Sternocleidomastoid (tissue), 1 donor: ENCODE measurements around a stretch of chr20.

DNA sequence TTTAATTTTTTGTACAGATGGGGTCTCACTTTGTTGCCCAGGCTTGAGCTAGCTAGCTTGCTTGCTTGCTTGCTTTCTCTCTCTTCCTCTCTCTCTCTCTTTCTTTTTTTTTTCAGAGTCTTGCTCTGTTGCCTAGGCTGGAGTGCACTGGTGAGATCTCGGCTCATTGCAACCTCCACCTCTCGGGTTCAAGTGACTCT lies 1.6 kb downstream of the NEURL2 start:
- PRO-cap = no peak

DNA sequence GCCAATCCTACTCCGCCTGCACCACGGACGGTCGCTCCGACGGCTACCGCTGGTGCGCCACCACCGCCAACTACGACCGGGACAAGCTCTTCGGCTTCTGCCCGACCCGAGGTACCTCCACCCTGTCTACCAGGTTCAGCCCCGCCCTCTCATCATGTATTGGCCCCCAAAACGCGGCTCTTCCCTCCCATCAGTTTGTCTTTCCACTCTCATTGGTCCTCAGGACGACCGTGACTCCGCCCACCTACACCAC lies 2.9 kb downstream of the MMP9 start:
- PRO-cap = unidirectional peak, minus-strand start at position 99 of the sequence

DNA sequence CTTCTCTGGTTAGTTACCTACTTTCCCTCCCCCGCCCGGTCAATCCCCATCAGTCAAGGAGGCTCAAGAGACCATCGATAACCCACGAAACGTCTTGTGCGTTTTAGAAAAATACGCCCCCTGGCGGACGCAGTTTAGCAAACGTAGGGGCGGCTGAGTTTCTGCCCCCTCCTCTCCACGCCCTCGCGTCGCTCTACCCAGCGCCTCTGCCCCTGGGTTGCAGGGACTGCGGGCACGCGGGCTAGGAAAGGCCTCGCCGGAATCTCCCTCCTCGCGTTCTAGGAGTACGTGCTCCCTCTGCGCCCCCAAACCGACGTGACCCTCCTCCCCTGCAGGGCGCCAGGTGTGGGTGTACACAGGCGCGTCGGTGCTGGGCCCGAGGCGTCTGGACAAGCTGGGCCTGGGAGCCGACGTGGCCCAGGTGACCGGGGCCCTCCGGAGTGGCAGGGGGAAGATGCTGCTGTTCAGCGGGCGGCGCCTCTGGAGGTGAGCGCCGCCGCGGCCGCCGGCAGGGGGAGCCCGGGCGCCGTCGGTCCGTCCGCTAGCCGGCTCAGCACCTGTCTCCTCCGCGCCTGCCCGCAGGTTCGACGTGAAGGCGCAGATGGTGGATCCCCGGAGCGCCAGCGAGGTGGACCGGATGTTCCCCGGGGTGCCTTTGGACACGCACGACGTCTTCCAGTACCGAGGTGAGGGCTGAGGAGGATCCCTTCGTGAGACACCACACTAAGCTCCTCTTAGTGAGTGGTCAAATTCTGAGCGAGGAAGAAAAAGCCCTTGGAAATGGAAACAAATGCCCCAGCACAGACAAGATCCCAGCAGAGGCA lies 5.3 kb downstream of the MMP9 start:
- PRO-cap = no peak

- PRO-cap = no peak
Observed at GRCh38 chr20:46174490-46175049, 56.5 kb downstream of the CD40 start.

- PRO-cap = no peak
Observed at GRCh38 chr20:46307546-46307963, 743 bp downstream of the CDH22 start.

- PRO-cap = bidirectional peak, plus-strand start at chr20:46407078, minus-strand start at chr20:46407021
Observed at GRCh38 chr20:46406937-46407514, 611 bp upstream of the ELMO2 start.

- PRO-cap = no peak
Observed at GRCh38 chr20:46562220-46563247, 12.1 kb upstream of the OCSTAMP start.

GRCh38 chr20:46687710-46688129 lies 1.5 kb downstream of the TP53RK start:
- PRO-cap = no peak

DNA sequence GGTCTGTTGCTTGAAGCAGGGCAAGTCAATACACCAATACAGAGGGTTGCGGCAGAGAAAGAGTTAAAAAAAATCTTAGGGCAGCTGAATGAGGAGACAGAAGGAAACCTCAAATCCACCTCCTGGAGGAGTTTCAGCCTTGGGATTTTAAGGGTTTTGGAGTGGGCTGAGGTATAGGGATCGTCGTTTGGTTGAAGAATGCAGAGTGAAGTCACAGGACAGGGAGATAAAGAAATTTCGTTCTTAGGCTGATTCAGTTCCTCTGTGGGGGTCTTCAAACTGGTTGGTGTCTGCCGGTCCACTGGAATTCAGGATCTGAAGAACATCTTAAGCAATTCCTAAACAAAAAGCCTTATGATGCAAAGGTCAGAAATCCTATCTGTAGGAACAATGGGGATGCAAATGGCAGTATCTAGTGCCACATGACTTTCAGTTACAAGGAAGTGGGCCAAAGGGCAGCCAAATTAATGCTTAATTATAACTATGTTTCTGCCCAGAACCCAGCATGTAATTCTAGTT lies 4.8 kb upstream of the SLC2A10 start:
- PRO-cap = no peak

- PRO-cap = no peak
Observed at GRCh38 chr20:46971163-46971720, 76.6 kb downstream of the EYA2 start.

GRCh38 chr20:47243897-47244811 lies 112.3 kb downstream of the ZMYND8 start:
- PRO-cap = no peak

GRCh38 chr20:47319643-47320497 lies 36.6 kb downstream of the ZMYND8 start:
- PRO-cap = bidirectional peak, plus-strand start at chr20:47319722, minus-strand start at chr20:47319737

DNA sequence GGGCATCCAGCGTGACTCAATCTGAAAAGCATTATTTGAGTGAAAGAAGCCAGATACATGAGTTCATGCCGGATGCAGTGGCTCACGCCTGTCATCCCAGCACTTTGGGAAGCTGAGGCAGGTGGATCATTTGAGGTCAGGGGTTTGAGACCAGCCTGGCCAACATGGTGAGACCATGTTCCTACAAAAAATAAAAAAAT lies 38.1 kb upstream of the NCOA3 start:
- PRO-cap = no peak

DNA sequence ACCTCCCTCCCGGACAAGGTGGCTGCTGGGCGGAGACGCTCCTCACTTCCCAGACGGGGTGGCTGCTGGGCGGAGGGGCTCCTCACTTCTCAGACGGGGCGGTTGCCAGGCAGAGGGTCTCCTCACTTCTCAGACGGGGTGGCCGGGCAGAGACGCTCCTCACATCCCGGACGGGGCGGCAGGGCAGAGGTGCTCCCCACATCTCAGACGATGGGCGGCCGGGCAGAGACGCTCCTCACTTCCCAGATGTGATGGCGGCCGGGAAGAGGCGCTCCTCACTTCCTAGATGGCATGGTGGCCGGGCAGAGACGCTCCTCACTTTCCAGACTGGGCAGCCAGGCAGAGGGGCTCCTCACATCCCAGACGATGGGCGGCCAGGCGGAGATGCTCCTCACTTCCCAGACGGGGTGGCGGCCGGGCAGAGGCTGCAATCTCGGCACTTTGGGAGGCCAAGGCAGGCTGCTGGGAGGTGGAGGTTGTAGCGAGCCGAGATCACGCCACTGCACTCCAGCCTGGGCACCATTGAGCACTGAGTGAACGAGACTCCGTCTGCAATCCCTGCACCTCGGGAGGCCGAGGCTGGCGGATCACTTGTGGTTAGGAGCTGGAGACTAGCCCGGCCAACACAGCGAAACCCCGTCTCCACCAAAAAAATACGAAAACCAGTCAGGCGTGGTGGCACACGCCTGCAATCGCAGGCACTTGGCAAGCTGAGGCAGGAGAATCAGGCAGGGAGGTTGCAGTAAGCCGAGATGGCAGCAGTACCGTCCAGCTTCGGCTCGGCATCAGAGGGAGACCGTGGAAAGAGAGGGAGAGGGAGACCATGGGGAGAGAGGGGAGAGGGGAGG lies 24.5 kb downstream of the NCOA3 start:
- PRO-cap = no peak

DNA sequence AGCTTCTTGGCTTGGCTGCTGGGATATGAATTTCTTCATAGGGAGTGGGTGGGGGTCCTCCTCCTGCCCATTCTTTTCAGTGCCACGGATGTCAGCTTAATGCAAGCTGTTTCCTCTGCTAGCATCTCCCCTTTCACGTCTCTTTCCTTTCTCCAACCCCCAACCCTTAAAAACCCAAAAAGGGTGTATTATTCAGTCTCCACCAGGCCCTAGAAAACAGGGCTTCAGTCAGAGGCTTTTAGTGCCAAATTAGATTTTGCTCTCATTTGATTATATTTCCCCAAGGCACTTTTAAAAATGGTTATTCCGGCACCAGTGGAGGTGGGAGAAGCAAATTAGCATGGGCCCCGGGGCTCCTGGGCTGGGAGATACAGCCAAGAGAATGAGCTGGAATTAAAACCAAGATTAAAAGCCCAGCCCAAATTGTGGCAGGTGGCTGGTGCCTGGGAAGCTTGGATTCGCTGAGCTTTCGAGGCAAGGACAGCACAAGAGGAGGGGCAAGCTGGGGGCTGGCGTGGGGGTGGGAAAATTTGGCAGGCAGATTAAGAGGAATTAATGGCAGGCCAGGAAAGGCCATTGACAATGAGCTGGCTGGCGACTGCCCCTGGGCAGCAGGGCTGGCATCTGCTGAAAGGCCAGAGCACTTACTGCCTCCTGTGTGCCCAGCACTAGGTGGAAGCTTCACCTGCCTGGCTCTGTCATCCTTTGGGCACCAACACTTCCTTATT lies 76.4 kb downstream of the SULF2 start:
- PRO-cap = no peak

- PRO-cap = no peak
Observed at GRCh38 chr20:47735530-47736176, 49.6 kb downstream of the SULF2 start.

DNA sequence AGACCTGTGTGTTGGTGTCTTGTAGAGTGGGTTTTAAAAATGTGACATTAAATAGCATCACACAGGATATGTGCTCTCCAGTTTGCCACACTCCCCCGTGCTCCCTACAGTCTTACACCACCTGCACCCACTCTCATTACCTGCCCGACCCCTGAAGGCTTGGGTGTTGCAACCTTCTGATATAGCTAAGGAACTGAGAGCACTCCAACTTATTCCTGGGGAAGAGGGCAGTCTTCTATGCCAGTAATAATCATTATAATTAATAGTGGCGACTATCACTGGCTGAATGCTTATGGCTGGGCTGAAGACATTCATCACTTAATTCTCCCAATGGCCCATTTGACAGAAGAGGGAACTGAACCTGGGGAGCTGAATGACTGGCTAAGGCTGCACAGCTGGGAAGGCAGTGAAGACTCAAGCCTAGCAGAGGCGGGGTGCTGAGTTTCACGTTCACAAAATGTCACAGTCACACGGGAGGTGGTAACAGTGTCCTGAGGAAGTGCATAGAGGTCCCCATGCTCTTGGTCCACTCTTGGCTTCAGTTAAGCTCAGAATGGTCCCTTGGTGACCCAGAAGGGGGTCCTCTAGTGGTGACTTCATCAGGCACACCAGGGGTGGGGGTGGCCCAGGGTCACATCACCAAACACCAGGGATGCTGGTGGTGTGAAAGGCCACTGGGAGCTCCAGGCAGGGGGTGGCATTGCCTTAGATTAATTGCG lies 45.3 kb downstream of the SULF2 start:
- PRO-cap = no peak

GRCh38 chr20:47742689-47742888 lies 42.7 kb downstream of the SULF2 start:
- PRO-cap = no peak

- PRO-cap = no peak
Observed at GRCh38 chr20:47757026-47757723, 28.1 kb downstream of the SULF2 start.

DNA sequence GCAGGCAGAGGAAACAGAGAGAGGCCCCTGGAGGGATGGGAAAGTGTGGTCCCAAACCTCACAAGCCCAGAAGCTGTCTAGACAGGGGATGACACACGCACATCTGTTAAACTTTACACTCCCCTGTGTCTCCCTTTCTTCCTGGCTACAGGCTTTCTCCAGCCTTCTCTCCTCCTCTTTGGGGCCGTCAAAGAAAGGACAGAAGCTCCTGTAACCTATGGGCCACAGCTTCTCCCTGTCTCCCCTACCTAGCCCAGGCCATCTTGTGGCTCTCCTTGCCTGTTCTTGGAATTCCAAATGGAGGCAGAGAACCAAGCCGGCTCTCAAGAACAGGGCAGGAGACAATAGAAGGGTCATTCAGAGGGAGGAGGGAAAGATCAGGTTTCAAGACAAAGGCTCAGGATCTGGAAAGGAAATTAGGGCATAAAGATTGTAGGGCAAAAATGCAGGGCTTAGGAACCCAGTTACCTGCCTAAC lies 19.2 kb downstream of the SULF2 start:
- PRO-cap = no peak